A673 (cell line): ENCODE measurements around a stretch of chr2.

- PRO-cap, result no peak
Observed at GRCh38 chr2:8120928-8121605, 560.8 kb upstream of the ID2 start.

- PRO-cap, result no peak
Observed at GRCh38 chr2:8281695-8283041, 399.7 kb upstream of the ID2 start.

DNA sequence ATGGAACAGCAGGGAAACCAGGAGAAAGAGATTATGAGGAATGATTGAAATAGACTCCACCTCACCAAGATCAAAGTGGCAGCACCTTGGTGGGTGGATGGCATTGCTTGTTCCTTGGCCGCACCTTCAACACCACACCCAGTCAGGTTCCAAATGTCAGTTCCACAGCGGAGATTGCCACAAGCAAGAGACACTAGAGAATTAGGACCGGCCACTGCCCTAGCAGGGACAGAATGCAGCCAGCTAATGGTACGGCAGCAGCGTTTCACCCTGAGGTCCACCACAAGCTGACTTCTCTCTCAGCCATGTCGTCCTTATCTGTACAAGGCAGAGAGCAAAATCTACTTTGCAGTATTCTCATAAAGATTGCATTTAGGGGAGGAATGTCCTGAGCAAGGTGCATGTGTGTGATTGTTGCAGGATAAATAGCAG is 228.8 kb upstream of the ID2 start:
- PRO-cap, result no peak

- PRO-cap, result no peak
Observed at GRCh38 chr2:8455239-8456478, 226.2 kb upstream of the ID2 start.

DNA sequence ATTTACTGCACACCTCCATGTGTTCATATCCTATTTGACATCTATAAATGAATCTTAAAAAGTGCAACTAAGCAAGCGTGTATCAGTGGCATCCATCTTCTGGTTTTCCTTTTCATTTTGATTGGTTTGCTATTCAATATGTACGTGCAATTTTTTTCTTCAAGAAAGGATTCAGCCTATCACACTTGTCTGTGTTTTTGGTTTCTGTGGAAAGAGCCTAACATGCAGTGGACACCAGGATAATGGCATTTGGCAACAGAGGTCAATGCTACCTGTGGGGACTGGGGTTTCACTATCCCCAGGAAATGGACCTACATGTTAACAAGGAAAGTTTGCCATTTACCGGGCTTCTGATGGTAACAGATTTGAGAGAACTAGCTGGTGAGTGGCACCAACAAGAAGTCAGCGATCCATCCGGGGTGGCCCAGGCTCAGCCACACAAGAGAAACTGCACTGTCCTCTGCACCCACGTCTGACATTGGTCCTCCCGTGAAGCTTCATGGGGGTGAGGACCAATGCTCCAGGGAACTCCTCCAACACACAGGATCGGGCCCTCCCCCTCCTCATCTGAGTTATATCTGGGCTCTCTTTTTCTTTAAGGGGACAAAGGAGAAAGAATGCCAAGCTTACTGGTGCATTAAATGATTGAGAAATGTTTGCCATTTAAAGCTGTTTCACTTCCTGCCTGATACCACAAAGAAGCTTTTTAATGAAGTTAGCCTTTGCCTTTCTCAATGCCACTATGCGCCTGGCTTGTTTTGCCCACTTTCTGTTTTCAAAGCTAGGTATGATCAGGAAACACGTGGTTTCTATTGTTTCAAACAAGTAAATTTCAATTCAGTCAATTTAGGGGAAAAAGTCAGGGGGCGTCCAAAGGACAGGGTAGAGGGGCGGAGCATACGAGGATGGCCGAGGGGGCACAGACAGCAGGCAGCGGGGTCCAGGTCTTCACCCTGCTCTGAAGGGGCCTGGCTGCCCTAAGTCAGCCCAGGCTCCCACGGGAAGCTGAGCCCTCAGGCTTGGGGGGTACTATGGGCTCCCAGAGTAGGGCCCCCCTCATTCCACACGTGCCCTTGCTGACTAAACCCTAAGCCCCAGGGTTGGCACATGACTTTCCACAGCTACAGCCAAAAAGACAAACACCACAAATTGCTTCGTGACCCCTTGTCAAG is 204.2 kb upstream of the ID2 start:
- PRO-cap, result no peak

DNA sequence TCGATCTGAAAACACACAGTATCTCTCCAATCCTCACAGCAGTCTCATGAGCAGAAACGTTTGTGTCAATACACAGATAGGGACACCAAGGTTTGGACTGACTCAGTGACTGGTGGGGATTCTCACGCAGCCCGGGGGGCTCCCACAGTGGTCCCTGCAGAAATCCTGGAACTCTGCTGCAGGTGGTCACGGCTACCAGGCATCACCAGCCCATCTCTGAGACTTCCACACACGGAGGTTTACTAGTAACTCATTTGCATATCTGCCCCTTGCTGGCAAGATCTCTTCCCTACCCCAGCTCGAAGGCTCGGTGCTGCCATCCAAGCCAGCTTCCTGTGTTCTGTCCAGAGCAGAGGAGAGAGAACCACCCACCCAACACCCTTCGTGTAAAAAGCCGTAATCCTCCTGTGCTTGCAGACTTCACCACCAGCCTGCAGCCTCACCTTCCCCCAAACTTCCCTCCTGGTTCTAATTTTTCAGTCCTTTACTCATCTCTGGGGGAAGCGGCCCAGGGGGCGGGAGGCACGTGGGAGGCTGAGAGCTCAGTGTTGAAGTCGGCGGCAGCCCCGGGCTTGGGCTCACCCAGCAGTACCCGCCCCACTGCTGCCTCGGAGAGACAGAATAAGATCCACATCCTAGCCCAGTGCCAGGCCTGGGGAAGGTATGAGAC is 146.0 kb upstream of the ID2 start:
- PRO-cap, result no peak

- PRO-cap, result unidirectional peak, plus-strand start at chr2:8545350
Observed at GRCh38 chr2:8544987-8545853, 136.6 kb upstream of the ID2 start.

DNA sequence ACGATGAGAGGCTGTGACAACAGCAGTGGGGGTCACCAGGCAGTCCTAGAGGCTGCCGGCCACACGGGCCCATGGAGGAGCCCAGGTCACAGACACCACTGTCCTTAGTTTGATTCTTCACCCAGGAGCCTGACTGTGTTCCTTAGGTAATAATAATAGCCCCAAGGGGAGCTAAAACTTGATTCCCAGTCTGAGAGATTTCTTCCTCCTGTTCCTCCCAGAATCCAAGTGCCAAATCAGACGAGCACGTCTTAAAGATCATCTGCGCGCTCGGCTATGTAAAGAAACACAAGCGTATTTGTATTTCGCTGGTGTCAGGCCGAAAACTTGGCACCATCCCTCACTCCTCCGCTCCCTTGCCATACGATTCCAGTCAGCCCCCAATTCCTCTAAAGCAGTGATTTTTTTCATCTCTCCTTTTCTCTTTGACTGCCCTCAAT is 131.0 kb upstream of the ID2 start:
- PRO-cap, result no peak

DNA sequence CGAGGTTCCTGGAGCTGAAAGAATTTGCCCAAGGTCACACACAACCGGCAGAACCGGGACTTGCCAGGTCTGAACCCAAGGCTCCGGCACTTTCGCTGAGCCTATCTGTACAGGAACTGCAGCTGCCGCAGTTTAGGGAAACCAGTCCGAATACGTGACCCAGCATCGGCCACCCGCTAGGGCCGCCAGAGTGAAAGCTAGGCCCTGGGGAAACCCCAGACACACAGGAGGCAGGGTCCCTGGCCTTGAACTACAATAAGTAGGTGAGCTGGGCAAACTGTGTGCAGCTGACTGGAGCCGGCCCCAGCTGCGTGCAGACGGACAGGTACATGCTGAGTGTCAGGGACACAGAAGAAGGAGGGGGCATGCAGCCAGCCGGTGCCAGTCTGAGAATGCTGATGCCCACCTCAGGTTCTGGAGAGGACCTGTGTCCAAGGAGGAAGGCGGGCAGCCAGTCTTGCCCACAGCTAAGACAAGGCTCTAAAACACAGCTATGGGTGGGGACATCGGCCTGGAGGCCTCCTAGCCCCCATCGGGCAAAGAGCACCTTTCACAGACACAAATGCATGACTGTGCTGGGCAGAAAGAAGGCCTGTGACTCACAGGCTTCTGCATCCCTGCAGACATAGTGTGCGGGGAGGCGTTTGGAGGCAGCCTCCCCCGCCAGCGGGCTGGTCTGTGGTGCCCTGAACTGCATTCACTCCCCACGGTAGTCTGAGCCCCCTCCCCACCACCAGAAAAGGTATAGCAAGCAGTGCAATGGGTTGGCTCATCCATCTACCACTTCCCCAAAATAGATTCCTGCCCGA is 107.4 kb upstream of the ID2 start:
- PRO-cap, result no peak

GRCh38 chr2:8628099-8628789 is 53.6 kb upstream of the ID2 start:
- PRO-cap, result no peak

- PRO-cap, result bidirectional peak, plus-strand start at chr2:8683513, minus-strand start at chr2:8683462
Observed at GRCh38 chr2:8683246-8683790, 1.5 kb downstream of the ID2 start.

DNA sequence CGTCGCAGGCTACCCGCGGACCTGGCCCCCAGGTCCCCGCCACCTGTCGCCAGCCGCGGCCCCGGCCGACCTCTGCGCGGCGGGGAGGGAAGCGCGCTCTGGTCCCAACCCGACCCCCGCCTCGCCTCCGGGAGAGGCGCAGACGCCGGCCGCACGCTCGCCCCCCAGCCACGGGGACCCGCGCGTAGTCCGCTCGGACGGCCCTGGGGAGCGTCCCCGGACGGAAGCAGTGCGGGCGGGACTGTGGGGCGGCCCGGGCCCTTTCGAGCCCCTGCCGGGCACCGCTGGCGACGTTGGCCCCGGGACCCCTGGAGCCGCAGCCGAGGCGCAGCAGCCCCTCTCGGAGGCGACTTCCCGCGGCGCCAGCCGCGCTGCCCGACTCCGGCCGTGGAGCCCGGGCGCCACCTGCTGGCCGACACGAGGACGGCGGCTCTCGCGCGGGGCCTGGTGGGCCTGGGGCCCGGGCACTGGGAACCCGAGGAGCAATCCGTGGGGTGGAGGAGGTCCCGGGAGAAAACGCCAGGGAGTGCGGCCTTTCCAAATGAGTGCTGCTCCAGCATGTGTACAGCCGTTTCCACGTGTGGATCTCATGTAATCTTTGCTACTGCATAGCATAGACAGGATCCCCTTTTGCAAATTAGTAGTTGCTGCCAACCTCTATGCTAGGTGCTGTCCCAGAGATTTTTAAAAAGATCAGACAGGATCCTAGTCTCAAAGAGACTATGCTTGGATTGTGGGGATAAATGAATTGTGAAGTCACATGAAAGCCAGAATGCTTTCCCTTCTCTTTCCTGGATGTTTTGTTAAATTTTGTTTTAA is 3.9 kb downstream of the ID2 start:
- PRO-cap, result no peak

DNA sequence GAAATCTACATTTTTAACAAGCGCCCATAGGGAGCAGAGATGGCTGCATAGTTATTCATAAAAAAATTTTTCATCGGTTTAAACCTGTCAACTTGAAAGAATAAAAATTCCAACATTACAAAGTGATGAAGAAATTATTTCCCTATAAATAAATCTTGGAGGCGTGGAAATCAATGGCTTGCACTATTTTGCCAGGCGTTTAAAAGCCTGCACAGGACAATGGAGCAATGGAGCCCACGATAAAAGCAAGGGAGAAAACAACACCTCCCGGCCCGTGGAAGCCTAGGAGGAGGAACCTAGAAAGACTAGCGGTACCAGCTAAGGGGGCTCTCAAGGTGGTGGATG is 648 bp downstream of the KIDINS220 start:
- PRO-cap, result unidirectional peak, plus-strand start at position 230 of the sequence

DNA sequence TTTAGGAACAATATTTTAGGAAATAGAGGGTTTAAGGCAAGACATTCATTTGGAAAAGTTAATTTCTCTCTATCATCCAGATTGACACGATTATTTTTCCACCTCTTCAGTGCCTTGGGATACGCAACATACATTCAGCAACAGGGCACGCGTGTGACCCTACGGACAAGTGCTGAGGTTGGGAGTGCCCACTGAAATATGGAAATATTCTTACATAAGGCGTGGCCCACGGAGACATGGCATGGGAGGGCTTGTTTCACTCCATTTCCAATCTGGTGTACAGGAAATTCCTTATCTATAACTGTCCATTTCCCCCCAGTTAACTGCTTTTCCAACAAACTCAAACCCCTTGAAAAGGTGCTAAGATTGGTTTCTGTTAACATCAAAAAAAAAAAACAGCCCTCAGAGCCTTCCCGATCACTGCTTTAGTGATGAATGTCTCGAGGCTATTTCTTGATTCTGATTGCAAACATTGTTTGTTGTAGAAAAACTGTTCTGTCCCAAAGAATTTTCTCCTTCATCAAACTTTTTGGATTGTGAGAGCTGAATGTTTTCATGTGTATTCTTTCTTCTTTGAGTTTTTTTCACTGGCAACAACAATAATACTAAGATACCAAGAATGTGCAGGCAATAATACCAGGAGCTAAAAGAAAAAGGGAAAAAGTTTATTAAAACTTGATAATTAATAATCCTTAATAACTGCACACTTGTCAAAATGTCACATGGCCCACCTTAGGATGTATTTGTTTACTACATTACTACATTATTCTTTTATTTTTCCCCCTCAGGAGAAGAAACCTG is 21.0 kb upstream of the KIDINS220 start:
- PRO-cap, result no peak

DNA sequence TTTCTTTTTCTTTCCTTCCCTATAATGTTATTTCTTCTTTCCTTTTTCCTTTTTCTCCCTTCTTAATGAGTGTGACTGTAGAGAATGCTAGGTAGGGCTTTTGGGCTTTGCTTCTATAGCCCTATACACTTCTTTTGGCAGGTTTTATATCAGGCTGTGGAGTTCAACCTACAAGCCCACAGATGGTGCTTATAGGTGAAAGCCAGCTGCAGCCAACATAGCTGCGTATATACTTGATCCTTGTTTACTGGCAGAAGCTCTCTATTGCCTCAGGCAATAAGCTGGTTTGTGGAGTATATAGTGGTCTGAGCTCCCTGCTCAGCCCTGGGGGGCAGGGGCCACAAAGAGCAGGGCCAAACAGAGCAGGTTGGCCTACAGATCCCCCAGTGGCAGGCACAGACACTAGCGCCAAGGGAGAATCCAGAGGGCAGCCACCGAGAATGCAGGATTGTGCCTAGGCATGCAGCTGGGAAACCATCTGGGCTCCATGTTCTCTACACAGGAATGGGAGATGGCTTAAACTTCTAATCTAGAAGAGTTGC is 49.3 kb downstream of the MBOAT2 start:
- PRO-cap, result no peak

DNA sequence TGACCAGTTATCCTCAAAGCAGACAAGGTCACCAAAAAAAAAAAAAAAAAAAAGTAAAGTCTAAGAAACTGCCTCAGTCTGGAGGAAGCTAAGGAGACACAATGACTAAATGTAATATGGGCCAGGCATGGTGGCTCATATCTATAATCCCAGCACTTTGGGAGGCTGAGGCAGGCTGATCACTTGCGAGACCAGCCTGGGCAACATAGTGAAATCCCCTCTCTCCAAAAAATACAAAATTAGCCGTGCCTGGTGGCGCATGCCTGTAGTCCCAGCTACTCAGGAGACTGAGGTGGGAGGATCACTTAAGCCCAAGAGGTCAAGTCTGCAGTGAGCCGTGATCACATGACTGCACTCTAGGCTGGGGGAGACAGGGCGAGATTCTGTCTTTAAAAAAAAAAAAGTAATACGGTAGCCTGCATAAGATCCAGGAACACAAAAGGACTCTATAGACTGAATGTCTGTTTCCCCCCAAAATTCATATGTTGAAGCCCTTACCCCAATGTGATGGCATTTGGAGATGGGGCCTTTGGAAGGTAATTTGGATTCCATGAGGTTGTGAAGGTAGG is 17.2 kb downstream of the MBOAT2 start:
- PRO-cap, result no peak

- PRO-cap, result no peak
Observed at GRCh38 chr2:9102571-9103632, 99.4 kb upstream of the MBOAT2 start.

DNA sequence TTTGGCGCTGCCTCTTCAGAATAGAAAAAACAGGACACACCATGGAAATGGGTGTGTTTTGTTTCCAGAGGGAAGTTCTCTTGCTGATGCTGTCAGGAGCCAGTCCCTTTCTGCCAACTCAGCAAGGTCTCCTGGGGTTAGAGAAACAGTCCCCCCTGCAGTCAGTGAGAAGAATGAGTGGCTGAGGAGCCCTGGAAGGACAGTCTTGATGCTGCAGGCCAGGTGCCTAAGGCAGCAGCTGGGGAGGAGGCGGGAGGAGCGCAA is 37.8 kb upstream of the ASAP2 start:
- PRO-cap, result no peak

GRCh38 chr2:9179795-9180398 is 26.7 kb upstream of the ASAP2 start:
- PRO-cap, result no peak

- PRO-cap, result no peak
Observed at GRCh38 chr2:9209914-9210517, 3.4 kb downstream of the ASAP2 start.